ENCODE measurements around a stretch of chr6.

GRCh38 chr6:56605904-56607057 is 348.3 kb downstream of the DST start:
- PRO-cap: no peak
- RAMPAGE, long total RNA, 4 experiments: no peak in any of the 4 experiments

DNA sequence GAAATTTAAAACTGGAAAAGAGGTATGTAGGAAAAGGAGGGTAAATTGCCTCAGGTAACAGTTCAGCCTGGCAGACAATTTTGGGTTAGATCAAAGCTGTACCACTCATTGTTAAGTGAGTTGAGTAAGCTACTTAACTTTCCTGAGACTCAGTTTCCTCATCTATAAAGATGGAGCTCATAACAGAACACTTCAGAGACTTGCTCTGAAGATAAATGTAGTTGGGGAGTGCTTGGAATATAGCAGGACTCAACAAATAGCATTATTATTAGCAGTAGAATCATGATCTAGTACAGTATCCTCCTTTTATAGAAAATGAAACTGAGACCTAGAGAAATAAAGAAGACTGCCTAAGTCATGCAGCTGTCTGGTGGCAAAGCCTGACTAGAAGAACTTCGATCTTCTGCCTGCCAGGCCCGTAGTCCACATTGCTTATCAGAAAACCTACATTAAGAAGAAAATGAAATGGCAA is 265.6 kb downstream of the DST start:
- PRO-cap: no peak
- RAMPAGE, long total RNA, 4 experiments: no peak in any of the 4 experiments

GRCh38 chr6:56713215-56713788 is 241.3 kb downstream of the DST start:
- PRO-cap: no peak
- RAMPAGE, long total RNA, 4 experiments: no peak in any of the 4 experiments

GRCh38 chr6:56726959-56727917 is 227.4 kb downstream of the DST start:
- PRO-cap: no peak
- RAMPAGE, long total RNA, 4 experiments: no peak in any of the 4 experiments

DNA sequence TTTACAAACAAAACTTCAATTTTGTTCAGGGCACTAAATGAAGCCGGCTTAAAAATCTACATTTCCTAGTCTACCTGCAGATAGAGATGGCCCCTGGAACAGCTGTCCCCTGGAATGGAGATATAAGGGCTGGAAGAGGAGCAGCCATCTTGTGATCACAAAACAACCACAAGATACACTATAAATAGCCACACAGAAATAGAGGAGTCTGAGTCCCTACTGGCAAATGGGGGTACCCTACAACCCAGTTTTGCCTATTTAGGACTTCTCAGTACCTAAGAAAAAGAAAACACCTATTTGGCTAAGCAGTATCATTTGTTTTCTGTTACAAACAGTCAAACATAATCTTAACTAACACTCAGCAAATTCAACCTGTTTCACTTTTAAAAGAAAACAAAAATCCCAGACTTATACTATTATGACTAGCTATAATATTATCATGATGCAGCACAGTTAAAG is 115.6 kb downstream of the DST start:
- PRO-cap: no peak
- RAMPAGE, long total RNA, 4 experiments: no peak in any of the 4 experiments

- PRO-cap: no peak
- RAMPAGE, long total RNA, 4 experiments: no peak in any of the 4 experiments
These were observed 10.9 kb downstream of the ZNF451 start for GRCh38 chr6:57100711-57101488.

GRCh38 chr6:57214566-57214765 is 7.6 kb downstream of the RAB23 start:
- PRO-cap: no peak
- RAMPAGE, long total RNA, 4 experiments: no peak in any of the 4 experiments

- PRO-cap: no peak
- RAMPAGE, long total RNA, 4 experiments: no peak in any of the 4 experiments
These were observed 30.9 kb upstream of the RAB23 start for GRCh38 chr6:57252873-57253470.

GRCh38 chr6:57257750-57258817 is 36.0 kb upstream of the RAB23 start:
- PRO-cap: bidirectional peak, plus-strand start at chr6:57257964, minus-strand start at chr6:57257996; unidirectional peak, minus-strand start at chr6:57258360
- RAMPAGE, long total RNA, 4 experiments: no peak in any of the 4 experiments

DNA sequence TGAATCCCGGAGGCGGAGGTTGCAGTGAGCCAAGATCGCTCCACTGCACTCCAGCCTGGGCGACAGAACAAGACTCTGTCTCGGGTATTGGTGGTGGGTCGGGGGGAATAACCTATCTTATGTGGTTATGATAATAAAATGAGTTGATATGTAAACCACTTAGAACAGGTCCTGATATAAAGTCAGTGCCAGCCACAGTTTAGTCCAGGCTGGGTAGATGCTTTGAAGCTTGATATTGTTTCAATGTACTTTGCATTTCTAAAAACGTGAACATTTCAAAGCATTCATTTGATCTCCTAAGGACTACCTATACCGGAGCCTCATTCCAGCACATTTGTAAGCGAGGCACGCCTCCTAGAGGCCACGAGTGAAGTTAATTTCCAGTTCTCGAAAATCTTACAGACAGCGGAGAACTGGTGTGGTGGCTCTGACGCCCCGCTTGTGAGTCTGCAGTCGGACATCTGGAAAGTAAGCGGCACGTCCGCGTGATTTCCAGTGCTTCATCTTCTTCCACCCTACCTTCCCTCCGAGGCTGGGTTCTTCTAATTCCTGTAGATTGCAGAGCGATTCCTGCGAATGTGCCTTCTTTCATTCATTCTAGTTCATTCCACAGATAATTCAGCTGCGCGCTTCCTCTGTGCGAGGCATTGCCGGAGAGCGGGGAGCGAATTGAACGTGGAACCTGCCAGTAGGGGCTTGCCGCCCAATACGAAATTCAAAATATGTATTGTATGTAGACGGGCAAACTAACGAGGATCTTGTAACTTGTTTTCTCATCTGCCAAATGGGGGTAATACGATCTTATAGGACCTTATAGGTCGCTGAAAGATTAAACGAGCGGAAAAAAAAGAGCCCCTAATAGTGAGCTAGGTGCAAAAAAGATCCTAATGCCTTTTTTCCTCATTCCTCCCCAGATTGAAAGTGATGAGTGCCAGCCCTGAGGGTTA is 827 bp upstream of the PRIM2 start:
- PRO-cap: unidirectional peak, plus-strand start at position 452 of the sequence
- RAMPAGE, long total RNA, 4 experiments: no peak in any of the 4 experiments

- PRO-cap: no peak
- RAMPAGE, long total RNA, 4 experiments: no peak in any of the 4 experiments
These were observed 230.4 kb upstream of the KHDRBS2 start for GRCh38 chr6:62516312-62516845.

- PRO-cap: no peak
- RAMPAGE, long total RNA, 4 experiments: no peak in any of the 4 experiments
These were observed 33.0 kb upstream of the LGSN start for GRCh38 chr6:63352520-63353355.

DNA sequence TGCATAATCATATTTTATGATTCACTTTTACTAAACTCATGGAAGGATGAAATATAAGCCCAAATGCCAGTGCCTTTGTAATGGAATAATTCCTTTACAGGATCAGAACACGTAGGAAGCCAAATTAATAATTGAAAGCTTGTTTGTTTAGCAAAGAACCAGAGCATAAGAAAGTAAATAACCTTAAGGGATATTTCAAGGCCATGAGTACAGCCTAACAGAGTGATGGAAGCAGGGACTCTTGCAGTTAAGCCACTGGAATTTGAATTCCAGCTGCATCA is 11.4 kb upstream of the PTP4A1 start:
- PRO-cap: no peak
- RAMPAGE, long total RNA, 4 experiments: no peak in any of the 4 experiments

DNA sequence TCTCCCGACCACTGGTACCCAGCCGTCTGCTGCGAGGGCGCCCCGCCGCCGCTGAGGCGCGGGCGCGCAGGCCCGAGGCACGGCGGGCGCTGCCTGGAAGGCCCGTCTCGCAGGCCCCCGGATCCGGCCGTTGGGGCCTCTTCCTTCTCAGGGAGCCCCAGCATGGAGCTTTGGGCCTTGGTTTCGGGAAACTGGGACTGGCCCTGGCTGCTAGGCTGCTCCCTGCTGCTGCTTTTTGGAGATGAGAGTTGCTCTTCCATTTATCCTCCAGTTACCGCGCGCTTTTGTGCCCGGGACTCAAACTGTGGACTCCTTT is 787 bp downstream of the PHF3 start:
- PRO-cap: unidirectional peak, minus-strand start at position 199 of the sequence
- RAMPAGE, long total RNA, 4 experiments: no peak in any of the 4 experiments

DNA sequence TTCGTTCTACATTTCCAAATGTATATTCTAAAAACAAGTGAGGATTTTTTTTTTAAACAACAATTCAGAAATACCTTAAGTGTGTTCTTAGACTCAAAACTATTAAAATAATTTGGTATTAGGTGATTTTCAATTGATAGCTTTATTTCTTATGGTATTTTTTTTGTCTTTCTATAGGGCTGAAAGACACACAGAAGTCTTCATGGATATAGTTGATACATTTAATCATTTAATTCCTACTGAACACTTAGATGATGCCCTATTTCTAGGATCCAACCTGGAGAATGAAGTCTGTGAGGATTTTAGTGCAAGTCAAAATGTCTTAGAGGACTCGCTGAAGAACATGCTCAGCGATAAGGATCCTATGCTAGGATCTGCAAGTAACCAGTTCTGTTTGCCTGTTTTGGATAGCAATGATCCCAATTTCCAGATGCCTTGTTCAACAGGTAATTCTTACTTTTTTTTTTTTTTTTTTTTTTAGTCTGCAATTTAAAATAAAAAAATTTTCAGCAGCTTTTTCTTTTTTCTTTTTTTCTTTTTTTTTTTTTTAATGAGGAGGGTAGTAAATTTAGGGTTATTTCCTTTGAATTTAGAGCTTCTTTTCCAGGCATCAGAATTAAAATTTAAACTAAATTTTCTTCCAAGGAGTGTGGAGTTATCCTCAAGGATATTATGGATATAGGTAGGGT is 10.9 kb downstream of the PHF3 start:
- PRO-cap: no peak
- RAMPAGE, long total RNA, 4 experiments: no peak in any of the 4 experiments

GRCh38 chr6:63734134-63734730 is 98.6 kb downstream of the PHF3 start:
- PRO-cap: no peak
- RAMPAGE, long total RNA, 4 experiments: start-site peak on the plus strand in 1 of 4 experiments, at chr6:63734442-63734599 at its widest, 10 reads per replicate

GRCh38 chr6:64779726-64780007 is 521.6 kb upstream of the ZC3H11C start:
- PRO-cap: no peak
- RAMPAGE, long total RNA, 4 experiments: no peak in any of the 4 experiments

DNA sequence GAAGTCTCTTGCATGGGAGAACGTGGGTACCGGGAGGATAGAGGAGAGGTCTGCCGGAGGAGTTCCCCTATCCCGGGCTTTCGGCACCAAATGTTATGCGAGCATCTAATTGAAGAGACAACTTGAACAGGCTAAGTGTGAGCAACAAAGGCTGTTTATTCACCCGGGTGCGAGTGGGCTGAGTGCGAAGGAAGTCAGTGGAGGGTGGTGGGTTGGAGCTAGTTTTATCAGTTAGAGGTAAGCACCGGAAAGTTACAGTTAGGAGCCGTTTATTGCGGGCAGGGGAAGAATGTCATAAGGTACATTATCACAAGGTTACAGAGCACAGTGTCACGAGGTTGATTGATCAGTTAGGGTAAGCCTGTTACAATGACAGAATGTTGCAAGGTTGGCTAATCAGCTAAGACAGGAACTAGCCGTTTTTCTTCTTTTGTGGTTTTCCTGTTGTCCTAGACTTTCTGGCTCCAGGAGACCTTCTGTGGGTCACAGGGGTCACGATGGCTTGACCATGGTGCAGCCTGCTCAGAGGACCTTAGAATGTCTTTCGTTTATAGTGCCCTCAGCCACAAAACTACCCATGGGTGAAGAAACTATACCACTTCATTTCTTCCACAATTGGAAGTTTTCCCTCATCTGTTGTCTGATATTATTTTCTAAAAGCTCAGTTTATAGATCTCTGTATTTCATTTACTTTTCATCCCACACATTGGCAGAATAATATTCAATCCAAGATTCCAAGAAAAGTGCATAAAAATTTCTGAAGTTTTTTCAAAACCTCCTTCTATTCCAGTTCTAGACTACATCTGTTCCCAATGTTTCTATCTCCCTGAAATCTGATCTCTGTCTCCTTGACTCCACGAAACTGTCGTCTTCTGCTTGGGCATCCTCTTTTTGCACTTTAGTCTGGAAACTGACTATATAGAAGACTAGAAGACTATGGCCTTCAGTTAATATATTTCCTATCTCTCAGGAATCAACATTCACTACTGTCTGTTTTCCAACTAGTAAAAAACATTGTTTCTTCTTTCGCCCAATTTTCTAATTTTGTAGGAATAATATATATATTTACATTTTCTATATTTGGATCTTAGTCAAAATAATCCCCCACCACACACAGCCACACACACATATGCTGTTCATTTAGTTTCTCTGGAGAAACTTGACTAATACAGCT is 745.7 kb upstream of the ADGRB3 start:
- PRO-cap: no peak
- RAMPAGE, long total RNA, 4 experiments: no peak in any of the 4 experiments

- PRO-cap: unidirectional peak, minus-strand start at chr6:68718487; unidirectional peak, minus-strand start at chr6:68718503
- RAMPAGE, long total RNA, 4 experiments: no peak in any of the 4 experiments
These were observed 83.4 kb downstream of the ADGRB3 start for GRCh38 chr6:68718306-68719085.

- PRO-cap: no peak
- RAMPAGE, long total RNA, 4 experiments: no peak in any of the 4 experiments
These were observed 6.3 kb downstream of the LMBRD1 start for GRCh38 chr6:69790558-69790929.